ENCODE measurements around a stretch of chr1.

- RRBS = no CpG with 5 or more reads among the region's 7 CpGs
Measured at GRCh38 chr1:109997125-109998141, 12.9 kb downstream of the AHCYL1 start.

DNA sequence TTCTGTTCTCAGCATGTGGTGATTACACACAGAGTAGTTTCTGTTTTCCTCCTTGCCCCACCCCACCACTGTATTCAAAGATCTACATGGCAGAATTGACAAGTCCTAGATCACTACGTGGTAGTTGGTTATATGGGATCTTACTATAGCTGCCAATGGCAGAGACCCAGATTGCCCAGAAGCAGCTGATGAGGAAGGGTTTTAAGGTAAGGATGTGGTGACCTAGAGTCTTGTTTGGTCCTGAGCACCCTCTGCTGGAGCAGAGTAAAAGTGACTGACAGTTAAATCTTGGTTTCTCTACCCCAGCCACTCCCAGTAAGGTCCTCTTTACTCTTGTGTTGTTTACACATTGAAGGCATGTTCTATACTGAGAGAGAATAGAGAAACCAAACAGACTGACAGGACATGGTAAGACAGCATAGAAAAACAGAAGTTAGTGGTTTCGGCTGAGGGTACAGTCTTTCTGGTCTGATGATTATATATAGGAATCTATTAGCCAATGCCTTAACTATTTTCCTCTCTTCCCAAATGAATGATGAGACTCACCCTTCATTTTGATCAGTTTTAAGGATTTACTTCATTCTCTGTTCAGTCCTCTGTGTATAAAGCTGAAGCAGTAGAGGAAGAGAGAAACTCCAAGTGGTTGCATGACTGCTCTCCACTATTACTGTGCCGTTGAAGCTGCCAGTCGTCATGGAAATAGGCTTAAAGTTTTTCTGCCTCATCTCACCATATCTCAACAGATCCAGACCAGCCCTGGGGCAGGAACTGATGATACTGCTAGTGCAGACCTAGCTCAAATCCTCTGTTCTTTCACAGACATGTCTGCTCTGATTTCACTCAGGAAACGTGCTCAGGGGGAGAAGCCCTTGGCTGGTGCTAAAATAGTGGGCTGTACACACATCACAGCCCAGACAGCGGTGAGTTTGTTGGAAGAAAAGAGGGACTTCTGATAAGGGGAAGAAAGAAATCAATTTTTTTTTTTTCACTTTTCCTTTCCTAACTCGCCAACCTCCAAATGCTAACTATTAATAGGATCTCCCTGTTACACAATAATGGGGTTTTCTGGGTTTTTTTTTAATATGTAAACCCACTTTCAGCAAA lies 22.5 kb upstream of the STRIP1 start:
- RRBS = no CpG with 5 or more reads among the region's 7 CpGs

- RRBS = no CpG with 5 or more reads among the region's 4 CpGs
Measured at GRCh38 chr1:110030983-110031432, 3.4 kb upstream of the STRIP1 start.

DNA sequence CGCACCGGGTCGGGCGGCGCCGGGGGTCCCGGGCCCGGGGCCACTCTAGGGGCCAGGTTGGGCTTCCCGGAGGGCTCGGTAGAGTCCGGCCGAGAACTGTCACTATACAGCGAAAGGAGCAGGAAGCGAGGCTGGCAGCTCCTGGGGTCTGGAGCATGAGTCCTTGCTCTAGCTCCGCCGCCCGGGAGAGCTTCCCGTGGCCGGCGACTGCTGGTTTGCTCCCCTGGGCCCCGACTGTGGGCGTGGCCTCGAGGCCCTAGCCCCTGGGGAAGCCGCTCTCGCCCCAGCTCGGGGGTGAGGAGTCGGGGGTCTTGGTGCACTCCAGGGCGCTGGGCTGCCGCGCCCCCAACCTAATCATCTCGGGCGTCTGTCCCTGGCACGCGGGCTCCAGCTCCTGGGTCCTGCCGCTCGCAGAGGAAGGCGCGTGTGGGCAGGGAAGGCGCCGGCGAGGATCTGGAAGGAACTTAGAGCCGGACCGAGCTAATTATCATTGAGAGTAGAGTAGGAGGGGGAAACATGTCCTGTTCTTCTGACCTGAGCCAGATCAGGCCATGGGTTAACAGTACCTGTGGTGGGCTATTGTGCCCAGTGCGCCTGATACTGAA lies 521 bp downstream of the STRIP1 start:
- RRBS = 8% methylated on average over 3 of the region's 44 CpGs

- RRBS = 10% methylated on average over 56 of the region's 112 CpGs
Measured at GRCh38 chr1:110210804-110211838, 1.0 kb downstream of the KCNC4 start.

DNA sequence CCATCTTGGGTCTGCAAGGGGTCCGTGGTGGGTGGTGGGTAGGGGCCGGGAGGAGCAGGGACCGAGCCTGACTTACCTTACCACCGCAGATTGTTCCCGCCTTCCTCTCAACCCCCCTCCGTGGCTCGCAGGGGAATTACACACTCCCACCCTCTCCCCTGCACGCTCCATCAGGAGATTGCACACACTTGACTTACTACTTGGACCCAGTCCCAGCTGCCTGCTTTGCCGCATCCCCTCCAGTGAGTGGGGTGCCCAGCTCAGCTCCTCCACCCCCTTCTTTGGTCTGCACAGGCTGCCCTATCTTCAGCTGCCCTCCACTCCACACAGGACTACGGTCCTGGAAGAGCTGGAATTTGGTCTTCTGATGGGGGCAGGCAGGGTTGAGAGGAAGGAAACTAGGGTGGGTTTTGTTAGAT lies 2.1 kb downstream of the KCNC4 start:
- RRBS = 43% methylated on average over 2 of the region's 10 CpGs

DNA sequence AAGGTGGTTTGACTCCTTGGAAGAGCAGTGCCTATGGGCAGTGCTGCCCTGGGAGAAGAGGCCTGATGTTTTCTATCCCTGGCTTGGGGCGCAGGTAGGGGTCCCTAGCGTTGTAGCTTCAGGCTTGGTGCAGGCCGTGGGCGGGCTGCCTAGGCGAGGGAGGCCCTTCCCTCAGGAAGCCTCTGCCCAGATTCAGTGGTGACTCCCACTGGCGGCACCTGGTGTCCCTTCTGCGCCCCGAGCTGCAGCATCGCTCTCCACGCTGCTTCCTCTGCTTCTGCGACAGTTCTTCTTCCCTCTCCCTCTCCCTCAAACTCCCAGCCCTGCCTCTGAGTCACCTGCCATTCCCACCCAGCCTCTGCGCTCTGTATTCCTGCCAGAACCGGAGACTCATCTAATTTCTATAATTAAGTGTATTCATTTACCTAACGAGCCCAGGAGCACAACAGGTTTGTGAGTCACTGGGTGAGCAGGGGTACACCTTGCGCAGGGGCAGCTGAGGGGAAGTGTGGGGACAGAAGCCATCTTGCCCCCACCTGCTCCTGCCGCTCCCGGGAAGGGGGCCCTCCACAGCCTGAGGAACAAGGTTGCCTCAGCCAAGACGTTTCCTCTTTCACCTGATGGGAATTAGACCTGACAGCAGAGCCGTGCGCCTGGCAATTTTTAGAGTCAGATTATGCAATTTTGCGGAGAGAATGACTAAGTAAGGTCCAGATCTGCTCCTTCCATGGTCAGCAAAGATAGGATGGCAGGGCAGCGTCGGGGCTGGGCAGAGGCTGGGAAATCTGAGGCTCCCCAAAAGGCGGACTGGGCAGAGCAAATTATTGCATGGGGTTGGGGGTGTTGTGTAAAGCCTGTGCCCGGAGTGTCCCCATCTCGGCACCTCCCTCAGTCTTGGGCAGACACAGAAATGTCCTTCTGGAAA lies 19.4 kb downstream of the KCNC4 start:
- RRBS = no CpG with 5 or more reads among the region's 26 CpGs

GRCh38 chr1:110235841-110236238 lies 25.7 kb downstream of the KCNC4 start:
- RRBS = no CpG with 5 or more reads among the region's 7 CpGs

- RRBS = no CpG with 5 or more reads among the region's 4 CpGs
Measured at GRCh38 chr1:110311866-110312268, 27.3 kb upstream of the RBM15 start.

DNA sequence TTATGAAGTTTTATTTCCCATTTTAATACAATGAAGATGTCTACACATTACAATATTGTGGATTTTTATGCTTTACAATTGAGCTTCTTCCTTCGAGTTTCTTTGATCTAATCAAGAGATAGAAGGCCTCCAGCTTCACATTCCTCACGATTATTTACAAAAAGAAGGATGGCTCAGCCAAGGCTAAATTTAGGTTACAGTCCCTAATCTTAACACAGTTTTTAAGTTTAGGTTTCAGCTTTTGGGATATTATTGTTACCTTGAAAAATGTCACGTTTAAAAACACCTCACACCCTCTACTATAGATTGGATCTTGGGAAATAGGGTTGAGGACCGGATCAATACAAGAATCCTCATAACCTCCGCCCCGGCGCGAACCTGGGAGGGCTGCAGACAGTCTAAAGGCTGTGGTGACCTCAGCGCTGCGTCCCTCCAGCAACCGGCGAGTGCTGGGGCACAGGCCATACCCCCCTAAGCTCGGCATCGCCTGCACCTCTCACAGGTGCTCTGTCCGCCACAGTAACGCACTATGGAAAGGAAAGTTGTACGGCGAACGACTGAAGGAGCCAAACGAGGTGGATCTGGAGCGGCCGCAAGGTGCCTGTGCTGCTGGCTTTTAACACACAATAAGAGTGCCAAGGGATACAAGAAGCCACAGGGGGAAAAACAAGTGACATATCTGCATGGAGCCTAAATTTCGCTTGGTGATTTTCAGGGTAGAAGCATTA lies 1.6 kb upstream of the RBM15 start:
- RRBS = 5% methylated on average over 6 of the region's 23 CpGs

GRCh38 chr1:110477305-110477504 lies 26.3 kb downstream of the PROK1 start:
- RRBS = no CpG with 5 or more reads among the region's 1 CpG

DNA sequence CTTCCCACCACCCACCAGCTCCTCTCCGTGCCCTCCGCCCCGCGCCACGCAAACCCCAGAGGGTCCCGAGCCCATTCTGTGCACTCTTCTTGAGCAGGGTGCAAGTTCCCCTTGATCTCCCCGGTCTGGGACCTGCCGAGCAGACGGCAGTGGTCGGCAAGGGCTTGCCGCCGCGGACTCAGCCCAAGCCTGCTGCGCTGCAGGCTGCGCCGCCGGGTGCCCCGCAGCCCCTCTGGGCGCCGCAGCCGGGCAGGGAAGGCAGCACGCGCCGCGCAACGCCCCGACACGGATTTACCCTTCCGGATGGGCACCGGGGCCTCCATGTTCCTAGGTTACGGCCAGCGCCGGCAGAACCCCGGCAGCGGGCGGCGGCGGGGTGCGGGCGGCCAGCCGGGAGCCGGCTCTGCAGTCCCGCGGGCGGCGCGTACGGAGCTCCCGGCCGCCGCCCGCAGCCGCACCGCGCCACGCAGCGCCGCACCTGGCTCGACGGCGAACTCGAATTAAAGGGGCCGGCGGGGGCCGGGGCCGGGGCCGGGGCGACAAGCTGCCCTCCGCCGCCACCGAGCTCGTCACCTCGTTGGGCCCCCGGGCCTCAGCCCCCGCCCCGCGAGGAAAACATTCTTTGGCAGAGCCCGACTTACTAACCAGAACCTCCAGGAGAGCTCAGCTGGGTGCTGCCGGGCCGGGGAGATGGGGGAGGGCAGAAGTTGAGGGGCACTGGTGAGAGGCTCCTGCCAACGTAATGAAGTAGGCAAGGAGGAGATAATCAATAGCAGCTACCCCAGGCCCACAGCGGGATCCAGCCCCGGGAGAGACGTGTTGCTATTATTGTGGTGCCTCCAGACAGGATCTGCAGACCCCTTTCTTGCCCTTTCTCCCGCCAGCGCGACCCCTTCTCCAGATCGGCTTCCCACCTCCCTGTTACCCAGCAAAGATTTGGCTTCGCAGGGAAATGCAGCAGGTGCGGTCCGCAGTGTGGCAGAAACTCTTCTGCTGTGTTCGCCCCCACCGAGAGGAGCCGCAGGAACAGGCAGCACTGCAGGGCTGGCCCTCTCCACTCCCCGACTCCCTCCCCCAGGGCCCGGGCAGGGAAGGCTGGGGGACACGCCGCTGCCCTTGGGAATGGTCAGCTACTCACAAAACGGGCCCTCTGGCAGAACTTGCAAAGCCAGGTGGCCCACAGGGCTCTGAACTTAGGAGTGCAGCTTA lies 1.2 kb upstream of the KCNA2 start:
- RRBS = 4% methylated on average over 53 of the region's 99 CpGs

DNA sequence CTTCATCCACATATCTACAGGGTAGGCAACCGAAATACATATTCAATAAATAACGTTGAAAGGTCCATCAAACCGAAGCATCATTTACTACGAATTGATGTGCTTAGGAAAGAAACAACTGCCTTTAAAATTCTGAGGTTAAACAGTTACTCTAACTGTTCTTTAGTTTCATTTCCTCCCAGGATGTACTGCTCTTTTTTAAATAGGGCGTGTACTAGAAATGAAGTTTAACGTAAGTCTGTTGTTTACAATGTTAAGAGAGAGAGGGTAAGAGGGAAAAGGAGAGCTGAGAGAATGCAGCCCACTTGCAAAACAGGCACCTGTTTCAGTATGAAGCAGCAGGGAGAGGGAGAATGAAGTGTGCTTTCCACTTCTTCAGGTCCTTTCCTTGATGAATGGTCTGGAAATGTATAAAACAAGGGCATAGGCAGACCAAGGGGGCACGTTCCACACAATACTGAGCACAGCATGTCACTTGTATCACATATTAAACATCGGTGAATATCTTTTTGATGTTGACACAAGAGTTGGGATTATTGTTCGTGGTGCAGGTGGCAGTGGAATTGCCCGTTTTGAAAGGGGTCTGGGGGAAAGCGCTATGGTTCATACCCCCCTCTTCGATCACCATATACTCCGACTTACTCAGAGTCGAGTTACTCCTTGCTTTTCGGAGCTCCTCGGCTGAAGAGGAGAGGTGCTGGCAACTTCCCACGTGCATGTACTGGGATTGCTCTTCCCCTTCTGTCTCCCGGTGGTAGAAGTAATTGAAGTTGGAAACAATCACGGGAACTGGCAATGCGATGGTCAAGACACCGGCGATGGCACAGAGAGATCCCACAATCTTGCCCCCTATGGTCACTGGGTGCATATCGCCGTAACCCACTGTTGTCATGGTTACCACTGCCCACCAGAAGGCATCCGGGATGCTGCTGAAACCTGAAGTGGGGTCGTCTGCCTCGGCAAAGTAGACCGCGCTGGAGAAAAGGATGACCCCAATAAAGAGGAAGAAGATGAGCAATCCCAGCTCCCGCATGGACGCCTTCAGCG lies 1.8 kb downstream of the KCNA3 start:
- RRBS = 47% methylated on average over 3 of the region's 32 CpGs

- RRBS = no CpG with 5 or more reads among the region's 4 CpGs
Measured at GRCh38 chr1:110960733-110961280, 2.9 kb downstream of the LRIF1 start.

DNA sequence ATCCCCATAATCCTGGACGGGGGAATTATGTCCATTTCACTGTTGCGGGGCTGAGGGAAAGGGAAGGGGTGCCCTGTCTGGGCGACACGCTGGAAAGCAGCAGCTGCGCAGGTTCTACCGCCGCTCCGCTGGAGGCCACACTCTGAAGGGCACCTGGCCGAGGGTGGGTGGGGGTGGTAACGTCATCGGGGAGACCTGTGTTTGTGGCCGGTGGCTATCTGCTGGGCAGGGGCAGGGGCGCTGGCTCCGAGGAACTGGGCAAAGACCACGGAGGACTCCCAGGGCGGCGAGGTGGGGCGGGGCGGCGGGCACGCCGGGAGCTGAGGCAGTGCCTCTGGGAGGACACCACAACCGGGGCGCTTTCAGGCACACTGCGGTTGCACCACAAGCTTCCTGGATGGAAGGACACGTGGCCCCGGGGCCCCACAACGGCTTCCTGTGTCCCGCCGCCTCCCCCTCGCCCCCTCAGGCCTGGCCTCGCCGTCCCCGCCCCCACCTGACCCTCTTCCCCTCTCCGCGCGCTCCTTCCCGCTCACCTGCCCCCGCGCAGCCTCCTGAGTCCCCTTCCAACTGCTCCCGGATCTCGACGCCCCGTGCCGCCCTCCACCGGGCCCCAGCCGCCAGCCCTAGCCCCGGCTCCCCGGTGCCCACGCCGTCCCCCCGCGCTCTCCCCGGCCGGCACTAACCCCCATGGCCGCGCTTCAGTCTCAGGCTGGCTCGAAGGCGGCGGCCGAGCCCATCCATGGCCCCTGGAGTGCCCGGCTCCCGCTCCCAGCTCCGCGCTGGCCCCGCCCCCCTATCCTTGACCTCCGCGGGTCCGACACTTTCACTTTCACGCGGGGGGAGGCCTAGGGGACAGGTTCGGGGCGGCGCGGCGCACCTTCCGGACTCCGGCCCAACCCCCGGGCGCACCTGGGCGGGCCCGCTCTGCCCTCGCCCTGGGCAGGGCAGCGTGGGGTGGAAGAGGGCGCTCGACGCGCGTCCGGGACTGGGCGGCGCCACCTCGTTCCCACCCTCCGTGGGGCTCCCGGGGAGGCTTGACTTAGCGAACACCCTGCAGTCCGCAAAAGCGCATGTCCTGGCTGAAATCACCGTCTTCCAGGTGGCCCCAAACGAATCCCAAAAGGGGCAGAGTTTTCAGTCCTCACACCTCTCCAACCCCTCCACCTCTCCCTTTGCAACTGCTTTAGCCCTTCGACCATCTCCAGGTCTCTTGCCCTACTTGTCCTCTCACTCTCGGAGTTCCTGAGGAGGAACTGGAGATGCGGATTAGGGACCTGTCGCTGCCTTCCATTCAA lies 3.6 kb upstream of the DENND2D start:
- RRBS = 21% methylated on average over 31 of the region's 104 CpGs

DNA sequence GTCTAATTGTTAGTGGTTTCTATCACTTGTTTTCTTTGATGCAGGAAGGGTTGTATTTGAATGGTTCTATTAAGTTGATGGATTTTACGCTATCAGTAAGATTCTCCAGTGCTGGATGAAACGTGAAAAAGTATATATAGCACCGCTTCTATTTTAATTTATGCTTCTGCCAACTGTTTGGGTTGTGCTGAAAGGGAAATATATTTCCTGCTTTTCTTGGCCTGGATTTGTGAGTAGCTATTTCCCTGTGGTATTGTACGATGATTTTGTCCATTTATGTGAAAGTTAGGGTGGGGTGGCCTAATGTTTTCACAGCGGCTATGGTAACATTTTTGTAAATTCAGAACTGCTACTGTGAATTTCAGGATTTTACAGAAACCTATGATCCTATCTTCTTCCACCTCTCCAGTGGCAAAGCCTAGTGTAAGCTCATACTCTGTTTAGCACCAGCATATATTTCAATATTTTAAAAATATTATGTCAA lies 352 bp downstream of the C1orf162 start:
- RRBS = no CpG with 5 or more reads among the region's 5 CpGs

DNA sequence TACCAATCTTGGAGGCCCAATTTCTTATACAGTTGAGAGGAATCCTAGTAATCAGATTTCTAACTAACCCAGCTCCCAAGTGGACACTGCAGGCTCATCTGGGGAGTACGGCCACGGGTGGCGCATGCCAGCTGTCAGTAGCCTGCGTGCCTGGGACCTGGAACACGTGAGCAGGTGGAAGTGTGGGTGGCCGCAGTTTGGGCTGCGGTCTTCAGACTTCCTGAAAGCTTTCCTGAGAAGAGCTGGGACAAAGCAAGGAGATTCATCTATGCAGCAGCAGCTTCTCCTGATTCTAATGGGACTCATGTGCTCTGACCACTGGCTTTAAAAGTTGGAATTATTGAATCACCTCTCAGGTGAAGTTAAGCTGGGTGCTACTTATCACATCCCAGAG lies 12.3 kb downstream of the ADORA3 start:
- RRBS = no CpG with 5 or more reads among the region's 7 CpGs

DNA sequence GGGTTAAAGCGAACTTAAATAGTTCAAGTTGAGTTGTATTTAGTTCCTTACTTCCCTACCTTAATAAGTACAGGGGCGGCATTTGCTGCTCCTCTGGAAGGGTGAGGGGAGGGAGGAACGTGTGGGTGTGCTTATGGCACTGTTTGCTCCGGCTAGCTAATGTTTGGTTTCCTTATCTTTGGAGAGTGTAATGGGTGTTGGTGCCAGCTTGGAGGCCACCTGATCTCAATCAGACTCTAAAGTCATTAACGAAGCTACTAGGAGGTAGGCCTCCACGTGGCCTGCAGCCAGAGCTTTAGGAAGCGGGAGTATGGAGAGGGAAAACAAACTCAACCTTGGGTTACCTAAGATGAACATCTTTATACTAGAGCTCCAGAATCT lies 43.1 kb upstream of the RAP1A start:
- RRBS = no CpG with 5 or more reads among the region's 7 CpGs

DNA sequence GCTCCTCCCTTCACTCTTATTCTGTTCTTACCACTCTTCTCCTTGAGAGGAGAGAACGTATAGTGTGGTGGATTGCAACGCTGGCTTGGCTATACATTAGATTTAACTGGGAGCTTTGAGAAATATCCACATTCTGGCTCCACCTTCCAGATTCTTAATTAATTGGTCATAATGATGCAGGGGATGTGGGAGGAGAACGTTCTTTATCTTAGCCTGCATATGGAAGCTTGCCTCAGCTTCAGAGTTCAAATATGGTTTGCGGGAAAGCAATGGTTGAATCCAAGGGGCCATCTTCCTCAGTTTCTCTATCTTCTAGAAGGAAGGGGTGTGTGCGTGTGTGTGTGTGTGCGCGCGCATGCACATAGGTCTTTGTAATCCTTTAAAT lies 21.7 kb downstream of the RAP1A start:
- RRBS = no CpG with 5 or more reads among the region's 8 CpGs

DNA sequence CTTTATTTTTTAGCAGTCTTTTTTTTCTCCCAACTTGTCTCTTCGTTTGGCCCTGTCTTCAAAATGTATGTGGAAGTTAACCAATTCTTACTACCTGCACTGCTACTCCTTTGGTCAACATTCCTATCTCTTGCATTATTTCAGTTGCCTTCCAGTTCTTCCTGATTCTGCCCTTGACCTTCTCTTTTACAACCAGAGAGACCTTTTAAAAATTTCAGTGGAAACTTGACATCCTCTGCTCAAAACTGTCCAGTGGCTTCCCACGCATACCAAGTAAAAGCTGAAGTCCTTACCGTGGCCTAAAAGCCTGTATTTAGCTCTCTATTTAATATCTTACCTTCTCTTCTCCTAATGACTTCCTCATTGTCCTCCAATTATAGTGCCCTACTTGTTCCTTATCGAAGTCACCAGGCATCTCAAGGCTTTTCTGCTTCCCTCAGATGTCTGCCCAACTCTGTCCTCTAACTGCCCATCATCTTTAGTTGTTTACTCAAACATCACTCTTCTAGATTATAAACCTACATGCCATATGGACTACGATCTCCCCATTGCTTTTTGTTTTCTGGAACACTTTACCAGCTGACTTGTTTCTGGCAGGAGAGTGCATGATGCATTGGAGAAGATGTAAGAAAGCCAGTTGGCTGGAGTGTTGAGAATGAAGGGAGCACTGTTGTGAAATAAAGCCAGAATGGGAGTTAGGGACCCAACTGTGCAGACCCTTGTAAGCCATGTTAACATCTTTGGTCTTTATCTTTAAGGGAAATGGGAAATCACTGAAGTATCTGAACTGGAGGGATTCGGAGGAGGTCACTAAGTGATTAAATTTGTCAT lies 41.1 kb downstream of the RAP1A start:
- RRBS = no CpG with 5 or more reads among the region's 6 CpGs

Data from UCH-1 (cell line).